Calu3 (cell line): ENCODE results near the gene D2HGDH.

GRCh38 chr2:241674164-241675207, 12.1 kb downstream of the DTYMK start:
- PRO-cap = no peak

GRCh38 chr2:241678403-241678958, 8.1 kb downstream of the DTYMK start:
- PRO-cap = no peak

DNA sequence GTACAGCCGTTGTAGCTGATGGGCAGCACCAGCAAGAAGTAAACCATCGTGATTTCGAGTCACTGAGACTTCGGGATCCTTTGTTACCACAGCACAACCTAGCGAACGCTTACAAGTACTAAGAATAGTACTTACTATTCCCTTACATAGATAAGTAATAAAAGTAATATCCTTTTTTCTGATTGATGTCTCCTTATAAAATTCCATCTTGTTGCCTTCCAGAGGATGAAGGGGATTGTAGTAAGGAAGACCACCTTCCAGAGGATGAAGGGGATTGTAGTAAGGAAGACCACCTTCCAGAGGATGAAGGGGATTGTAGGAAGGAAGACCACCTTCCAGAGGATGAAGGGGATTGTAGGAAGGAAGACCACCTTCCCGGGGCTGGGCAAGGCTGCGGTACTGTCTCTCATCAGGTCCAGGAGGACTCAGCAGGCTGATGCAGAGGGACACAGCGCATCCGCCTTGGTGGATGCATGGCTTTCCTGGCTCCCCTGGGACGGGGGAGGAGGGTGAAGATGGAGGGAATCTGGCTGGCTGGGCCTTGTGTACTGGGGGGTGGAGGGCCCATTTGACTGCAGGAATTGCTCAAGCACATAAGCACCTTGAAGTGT, 3.1 kb upstream of the DTYMK start:
- PRO-cap = no peak

GRCh38 chr2:241734536-241734754, at the start of gene D2HGDH:
Gene D2HGDH (plus strand): TSS chr2:241734630.
- PRO-cap = bidirectional peak, plus-strand start at chr2:241734630, minus-strand start at chr2:241734441

DNA sequence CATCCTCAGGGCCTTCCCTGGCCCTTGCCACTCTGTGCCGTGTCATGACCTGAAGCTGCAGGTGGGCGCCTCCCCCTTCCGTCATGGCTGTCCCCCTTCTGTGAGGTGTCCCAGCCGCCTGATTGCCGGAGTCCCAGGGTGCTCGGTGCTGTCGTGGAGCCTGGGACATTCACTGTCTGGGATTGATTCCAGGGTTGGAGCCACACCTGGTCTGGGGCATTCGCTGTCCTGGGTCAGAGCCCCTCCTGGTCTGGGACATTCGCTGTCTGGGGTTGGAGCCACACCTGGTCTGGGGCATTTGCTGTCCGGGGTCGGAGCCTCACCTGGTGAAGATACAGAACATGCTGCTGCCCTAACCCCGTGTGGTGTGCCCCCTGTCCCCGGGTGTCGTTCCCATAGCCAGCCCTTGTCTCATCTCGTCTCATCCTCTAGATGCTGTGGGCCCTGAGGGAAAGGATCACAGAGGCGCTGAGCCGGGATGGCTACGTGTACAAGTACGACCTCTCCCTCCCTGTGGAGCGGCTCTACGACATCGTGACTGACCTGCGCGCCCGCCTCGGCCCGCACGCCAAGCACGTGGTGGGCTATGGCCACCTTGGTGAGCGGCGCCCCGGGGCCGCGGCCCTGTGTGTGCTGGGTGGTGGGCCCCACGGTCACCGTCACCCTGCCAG, 21.1 kb upstream of the GAL3ST2 start:
- PRO-cap = no peak

- PRO-cap = no peak
Measured at GRCh38 chr2:241809930-241810358, 951 bp downstream of the NEU4 start.

DNA sequence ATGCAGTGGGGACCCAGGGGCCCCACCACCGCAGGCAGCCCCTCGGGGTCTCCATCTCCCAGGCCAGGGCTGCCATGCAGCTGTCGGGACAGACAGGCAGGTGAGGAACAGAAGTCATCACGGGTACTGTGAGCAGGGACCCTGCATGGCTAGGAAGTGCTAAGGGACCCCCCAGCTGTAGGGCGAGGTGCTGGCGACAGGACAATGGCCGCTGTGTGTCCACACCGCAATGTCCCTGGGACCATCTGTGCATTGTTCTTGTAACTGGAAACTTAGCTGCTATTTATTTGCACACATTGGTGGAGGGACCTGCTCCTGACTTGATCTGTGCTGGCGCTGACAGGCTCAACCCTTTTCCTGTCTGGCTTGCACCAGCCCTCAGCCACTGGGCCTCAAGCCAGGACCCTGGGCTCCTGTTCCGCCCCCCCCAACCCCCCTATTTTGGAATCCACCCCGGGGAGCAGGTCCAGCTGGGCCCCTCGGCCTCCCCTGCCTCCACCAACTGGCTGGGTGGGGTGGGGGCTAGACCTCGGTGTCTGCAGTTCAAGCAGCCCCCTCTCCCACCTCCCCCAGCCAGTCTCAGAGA, 3.9 kb downstream of the PDCD1 start:
- PRO-cap = no peak

GRCh38 chr2:241881813-241882808, 12.6 kb downstream of the RTP5 start:
- PRO-cap = unidirectional peak, plus-strand start at chr2:241881909; unidirectional peak, plus-strand start at chr2:241882002; bidirectional peak, plus-strand start at chr2:241882390, minus-strand start at chr2:241882375; unidirectional peak, minus-strand start at chr2:241882496

DNA sequence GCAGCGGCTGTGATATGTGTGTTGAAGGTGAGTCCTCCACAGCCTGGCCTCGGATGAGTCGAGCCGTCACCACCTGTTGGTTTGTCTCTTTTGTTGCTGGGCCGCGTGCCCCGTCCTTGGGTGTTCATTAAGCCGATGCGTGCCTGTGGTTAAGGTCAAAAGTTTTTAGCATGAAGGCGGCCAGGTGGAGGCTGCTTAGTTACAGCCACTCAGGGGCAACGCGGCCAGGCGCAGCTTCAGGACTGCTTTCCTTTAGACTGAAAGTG, 26.7 kb upstream of the FAM240C start:
- PRO-cap = no peak

- PRO-cap = no peak
Measured at GRCh38 chr2:242002695-242003229, 102.5 kb upstream of the FAM240C start.

- PRO-cap = unidirectional peak, minus-strand start at chr2:242075824
Measured at GRCh38 chr2:242075527-242076072, 175.3 kb upstream of the FAM240C start.